ENCODE measurements around a stretch of chr5.

DNA sequence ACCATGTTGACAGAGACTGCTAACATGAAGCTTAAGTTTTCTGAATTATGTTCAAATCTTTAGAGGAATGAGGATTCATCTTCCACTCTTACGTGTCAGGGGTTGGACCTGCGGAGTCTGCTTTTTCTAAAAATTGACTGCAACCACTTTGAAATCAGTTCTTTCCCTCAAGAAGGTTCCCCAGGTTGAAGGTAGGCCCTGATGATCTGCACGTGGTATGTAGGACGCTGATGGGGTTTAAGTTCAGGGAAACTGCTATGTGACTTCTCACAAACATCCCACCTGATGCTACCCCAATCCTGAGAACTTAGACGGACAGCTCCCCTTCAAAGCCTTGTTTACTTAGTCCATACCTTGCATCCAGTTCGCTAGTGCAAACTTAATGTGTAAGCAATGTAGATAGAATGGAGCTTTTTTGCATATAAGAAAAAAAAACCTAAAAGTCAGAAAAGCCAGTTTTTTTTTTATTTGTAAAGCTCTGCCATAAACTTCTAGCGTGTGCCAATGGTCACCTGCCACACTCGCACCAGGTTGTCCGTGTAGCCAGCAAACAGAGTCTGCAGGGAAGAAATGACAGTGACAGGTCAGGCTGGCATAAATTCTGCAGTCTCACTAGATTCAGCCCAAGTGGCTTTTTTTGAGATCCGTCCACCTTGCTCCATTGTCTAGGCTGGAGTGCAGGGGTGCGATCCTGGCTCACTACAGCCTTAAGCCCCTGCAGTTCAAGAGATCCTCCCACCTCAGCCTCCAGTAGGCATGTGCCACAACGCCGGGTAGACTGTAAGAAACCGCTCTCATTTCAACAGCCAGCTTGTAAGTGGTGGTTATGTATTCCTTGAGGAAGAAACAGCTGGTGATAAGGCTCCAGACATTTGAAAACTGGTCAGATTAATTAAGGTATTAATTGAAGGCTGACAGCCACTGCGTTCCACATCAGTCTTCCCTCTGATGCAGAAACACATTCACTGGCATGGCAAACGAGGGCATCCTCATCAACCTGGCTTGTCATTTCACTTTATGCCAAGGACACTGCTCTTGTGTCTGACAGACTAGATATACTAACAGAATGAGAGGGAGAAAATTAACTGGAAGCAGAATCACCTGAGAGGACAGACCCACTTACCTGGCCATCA, 6.9 kb downstream of the RACK1 start:
- PRO-cap: no peak

DNA sequence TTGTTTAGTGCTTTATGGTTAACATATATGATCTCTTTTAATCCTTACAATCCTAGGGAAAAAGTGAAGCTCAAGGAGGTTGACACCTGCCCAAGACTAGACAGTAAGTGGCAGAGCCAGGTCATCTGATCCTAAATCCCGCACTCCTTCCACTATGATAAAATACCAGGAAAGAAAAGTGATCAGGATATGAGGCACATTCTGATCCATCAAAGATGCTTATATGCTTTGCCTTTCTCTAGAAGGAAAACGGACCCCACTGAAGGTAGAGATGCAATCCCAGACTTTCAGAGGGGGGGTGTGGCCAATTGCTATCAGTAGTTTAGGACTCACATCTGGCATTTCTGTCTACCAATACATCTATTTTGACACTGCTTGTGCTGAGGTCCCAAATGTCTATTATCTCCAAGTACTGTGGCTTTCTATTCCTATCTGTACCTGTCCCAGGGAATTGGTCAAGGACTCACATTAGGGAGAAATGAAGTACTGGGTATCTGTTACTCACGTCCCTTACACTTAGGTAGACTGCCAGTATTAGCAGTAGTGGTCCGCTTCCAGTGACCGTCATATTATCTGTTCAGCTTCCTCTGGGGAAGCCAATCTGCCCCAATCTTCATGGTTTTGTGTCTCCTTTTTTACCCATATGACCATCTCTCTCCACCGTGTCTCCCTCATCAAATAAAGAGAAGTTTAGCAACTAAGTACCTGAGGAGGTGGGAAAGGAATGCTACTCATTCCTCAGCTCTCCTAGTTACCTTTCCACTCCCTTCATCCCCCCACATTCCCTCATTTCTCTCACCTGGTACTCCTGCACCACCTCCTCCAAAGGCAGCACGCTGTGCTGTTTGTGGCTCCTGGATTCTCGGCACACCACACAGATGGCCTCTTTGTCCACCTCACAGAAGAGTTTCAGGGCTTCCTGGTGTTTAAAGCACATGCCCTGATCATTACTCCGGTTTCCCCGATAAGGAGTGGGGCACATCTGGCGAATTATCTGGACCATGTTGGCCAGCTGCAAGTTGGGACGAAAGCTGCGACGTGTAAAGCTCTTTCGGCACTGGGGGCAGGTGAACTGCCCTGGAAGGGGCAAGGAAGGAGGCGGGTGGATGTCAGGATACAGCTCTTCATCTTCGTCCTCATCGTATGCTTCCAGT, 1.4 kb downstream of the TRIM52 start:
- PRO-cap: no peak